Helper T cell (primary cell): ENCODE measurements around the gene DEPDC7.

- PRO-cap, 2 experiments, result no peak in any of the 2 experiments
These were observed 129.1 kb downstream of the CCDC34 start for GRCh38 chr11:27233515-27234703.

- PRO-cap, 2 experiments, result no peak in any of the 2 experiments
These were observed 117.8 kb downstream of the CCDC34 start for GRCh38 chr11:27245160-27245617.

DNA sequence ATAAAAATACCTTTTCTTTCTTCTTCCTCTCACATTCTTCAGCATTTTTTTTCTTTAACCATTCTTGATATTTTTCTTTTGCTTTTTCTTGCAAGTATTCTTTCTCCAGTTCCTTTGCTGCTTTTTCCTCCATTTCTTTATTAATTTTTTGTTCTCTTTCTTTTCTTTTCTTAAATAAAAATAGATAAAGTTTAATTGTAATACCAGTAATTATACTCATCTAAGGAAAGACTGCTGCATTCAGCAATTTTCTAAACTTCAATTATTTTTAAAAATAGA lies 21.7 kb downstream of the CCDC34 start:
- PRO-cap, 2 experiments, result no peak in any of the 2 experiments

GRCh38 chr11:27392067-27392534 lies 29.1 kb upstream of the CCDC34 start:
- PRO-cap, 2 experiments, result no peak in any of the 2 experiments

DNA sequence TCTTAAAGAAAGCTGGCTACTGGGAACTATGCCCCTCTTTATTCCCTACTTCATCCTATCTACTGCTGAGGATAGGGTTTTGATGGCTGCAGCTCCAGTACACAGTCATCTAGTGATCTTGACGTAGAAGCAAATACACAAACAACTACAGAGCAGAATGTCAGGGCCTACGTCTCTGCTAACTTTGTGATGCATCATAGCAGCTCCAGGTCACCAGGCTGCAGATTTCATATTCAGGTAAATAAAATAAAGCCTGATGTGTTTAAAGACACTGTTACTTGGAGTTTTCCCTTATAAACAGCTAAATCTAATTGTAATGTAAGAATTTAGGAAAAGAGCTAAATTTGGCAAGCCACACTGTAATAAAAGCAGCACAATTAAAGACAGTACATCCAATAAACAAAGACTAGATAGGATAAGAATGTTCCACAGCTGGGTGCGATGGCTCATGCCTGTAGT lies 39.8 kb upstream of the CCDC34 start:
- PRO-cap, 2 experiments, result no peak in any of the 2 experiments

GRCh38 chr11:27423083-27423594 lies 49.5 kb downstream of the LGR4 start:
- PRO-cap, 2 experiments, result no peak in any of the 2 experiments

DNA sequence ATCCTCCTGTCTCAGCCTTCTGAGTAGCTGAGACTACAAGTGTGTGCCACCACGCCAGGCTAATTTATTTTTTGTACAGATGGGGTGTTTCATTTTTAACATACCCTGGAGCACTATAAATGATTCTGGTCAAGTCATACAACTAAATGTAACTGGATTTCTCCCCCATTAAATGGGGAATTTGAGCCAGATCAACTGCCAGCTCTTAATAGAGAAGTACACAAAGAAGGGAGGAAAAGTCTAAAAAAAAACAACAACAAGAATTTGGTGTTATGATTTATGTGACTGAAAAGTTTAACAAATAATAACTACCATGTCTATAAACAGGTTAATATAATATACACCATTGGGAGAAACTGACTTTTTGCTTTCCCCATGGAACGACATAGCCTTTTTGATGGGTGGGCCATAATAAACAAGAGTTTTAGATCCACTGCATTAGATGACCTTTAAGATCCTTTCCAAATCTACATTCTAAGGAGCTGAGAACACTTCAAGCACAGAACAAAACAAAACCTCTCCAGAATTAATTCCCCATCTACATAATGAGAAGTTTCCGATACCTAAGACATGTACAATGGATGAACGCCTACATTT lies 17.4 kb downstream of the LGR4 start:
- PRO-cap, 2 experiments, result no peak in any of the 2 experiments

DNA sequence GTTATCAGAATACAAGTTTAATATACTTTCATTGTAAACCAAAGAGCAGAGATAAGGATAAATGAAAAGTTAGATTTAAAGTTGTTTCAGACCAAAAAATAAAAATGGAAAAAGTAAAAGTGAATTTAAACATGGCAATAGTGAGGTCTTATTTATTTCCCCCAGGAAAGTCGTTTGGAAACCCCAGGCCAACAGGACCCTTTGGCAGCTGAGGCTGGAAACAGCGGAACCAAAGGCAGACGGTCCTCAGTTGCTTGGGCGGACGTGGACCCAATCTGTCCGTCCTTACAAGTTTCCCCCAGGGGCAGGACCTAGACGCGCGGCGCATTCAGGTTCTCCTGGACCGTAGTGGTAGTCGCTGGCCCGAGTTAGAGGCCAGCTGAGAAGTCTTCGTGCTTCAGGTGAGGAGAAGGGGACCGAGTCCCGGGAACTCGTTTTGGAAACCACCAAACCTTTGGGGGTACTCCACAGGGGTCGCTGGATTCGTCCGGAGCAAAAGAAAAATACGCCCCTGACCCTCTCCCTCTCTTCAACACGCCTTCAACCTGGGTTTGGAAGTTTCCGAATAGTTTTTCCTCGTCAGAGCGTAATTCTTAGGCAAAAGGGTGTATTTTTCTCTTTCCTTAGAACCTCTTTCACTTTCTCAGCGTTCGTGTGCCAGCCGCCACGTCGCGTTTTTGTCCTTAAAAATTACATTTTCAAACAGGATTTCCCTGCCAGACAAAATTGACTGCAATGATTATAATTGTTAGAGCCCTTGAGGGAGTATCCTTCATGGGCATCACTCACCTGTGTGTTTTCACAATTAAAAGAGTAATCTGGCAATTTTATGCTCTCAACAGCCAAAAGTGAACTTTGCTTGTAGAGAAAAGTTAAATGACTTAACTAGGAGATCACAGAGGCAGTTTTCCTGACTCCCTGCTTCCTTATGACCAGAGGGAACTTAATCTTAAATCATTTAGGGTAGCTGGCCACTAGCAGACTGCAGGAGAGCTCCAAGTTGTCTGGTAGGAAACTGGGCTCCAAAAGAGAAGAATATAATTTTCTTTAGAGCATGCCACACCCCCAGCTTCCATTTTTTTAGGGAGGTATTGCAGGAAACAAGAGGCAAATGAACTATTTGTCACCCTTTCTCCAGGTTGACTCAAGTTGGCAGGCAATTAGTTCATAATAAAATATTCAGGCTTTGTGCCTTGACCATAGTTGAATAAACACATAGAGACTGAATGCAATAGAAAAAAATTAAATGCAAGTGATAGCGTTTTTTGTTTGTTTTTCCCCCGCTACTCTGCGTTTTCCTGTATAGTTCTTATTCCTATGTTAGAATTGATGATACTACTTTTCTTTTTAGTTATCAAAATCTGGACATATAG lies 2.3 kb downstream of the METTL15 start:
- PRO-cap, 2 experiments, result peak in 2 of 2 experiments; most common plus-strand start position 290 of the sequence (in 2); most common minus-strand start position 1,017 of the sequence (in 2)

DNA sequence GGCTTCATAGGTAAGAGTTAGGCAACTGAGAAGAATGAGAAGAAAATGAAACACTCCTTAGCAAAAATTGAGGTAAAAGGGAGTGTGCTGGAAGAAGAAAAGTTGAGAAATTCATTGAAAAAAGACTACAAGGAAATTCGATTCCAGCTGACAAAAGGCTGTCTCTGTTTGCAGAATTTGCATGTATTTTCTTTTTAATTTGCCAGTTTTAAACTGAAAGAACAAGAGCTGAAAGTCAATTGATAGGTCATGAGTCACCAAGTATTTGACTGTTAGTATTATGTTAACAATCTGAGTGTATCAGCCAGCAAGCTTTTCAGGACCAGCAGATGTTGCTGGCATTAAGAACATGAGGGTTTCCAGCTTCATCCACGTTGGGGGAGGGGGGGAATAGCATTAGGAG lies 726.6 kb downstream of the METTL15 start:
- PRO-cap, 2 experiments, result no peak in any of the 2 experiments

DNA sequence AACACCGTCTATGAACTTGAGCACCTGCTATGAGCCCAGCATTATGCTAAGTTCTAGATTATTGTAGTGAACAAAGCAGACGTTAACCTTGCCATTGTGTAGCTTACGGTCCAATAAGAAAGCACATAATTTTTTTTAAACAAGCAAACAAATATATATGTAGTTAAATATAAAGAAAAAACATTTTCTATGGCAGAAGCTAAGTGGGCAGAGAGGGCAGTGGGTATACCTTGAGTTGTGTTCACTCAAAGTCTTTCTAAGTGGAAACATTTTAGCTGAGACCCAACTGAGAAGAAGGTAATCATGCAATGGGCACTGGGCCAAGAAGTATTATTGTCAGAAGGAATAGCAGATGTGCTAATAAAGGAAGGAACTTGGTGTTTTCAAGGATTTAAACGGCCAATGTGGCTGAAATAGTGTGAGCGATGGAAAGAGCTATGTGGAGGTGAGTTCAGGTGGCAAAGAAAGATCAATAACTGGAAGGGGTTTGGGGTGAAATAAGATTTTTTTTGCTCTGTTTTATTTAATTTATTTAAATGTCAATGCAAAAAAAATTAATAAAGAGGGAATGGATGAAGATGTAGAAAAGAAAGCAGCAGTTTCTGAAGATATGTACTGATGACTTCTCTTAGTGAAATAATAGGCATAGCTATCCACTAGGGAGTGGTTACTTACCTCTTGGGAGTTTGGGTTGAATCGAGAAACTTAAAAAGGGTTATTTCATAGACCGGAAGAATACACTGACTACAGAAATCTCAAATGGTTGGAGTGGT lies 102.3 kb downstream of the ELP4 start:
- PRO-cap, 2 experiments, result no peak in any of the 2 experiments

- PRO-cap, 2 experiments, result no peak in any of the 2 experiments
These were observed 22.7 kb upstream of the RCN1 start for GRCh38 chr11:32068278-32068531.

- PRO-cap, 2 experiments, result no peak in any of the 2 experiments
These were observed 7.3 kb downstream of the RCN1 start for GRCh38 chr11:32098133-32098576.

DNA sequence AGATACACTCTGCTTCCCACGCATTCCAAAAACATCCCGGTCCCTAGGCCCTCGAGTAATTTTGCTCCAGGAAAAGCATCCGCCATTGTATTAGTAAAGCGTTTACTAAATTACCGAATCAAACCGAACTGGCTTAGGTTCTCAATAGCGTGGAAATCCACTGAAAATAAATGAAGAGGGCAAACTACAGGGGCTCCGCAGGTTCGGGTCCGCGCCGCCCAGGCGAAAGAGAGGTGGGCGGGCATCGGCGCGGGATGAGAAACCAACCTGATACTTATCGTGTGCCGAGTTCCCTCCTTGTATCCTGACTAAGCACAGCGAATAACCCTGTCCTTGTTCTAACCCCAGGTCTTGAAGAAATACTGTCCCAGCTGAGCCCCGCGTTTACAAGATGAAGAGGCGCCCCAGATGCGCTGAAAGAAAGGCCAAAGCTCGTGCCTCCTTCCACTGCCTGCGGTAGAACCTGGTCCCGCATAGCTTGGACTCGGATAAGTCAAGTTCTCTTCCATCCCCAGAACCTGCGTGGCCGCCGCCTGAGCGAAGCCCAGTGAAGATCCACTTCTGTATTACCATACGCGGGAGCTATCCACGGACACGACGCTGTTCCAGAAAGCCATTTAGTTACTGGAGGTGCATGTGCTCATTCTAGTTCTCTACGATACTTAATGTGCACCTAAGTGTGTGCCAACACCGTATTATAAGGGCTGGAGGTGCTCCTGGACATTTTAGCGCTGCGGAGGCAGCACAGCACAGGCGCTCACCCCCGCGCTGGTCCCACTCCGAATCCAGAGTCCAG lies 1.6 kb downstream of the WT1 start:
- PRO-cap, 2 experiments, result no peak in any of the 2 experiments

- PRO-cap, 2 experiments, result no peak in any of the 2 experiments
These were observed 824 bp downstream of the WT1 start for GRCh38 chr11:32434294-32435136.

GRCh38 chr11:32440878-32441335 lies 5.6 kb upstream of the WT1 start:
- PRO-cap, 2 experiments, result no peak in any of the 2 experiments

- PRO-cap, 2 experiments, result peak in 1 of 2 experiments; most common plus-strand start chr11:32566730 (in 1)
These were observed 17.1 kb upstream of the EIF3M start for GRCh38 chr11:32566527-32567001.

DNA sequence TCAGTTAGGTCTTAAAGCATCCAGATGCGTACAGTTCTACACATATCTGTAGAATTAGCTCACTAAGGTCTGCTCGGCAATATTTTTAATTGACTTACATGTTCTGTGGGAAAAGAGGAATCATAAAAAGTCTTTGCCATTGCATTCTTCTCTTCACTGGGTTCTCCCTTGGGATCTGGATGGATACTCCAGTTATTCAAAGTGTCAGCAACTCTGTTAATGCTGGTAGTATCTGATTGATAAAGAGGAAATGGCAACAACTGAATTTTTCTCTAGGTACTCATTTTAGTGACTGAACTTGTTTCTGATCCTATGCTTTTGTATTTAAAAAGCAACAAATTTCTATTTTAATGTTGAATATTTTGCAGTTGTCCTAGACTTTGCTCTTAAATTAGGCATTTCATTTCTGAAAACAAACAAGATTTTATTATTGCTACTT lies 27.4 kb downstream of the EIF3M start:
- PRO-cap, 2 experiments, result no peak in any of the 2 experiments

DNA sequence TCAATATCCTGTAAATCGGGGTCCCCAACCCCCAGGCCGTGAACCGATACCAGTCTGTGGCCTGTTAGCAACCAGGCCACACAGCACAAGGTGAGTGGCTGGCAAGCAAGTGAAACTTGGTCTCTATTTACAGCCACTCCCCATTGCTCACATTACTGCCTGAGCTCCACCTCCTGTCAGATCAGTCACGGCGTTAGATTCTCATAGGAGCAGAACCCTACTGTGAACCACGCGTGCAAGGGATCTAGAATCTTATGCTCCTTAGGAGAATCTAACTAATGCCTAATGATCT lies 27.8 kb upstream of the DEPDC7 start:
- PRO-cap, 2 experiments, result no peak in any of the 2 experiments

- PRO-cap, 2 experiments, result no peak in any of the 2 experiments
These were observed 1.9 kb upstream of the DEPDC7 start for GRCh38 chr11:33013675-33014251.

- PRO-cap, 2 experiments, result peak in 2 of 2 experiments; most common plus-strand start chr11:33015911 (in 2); most common minus-strand start chr11:33015786 (in 2)
These were observed at the start of gene DEPDC7 for GRCh38 chr11:33015647-33016646. TSS of gene DEPDC7 (plus strand) at chr11:33015878.